PC-3 (cell line): Measurements from ENCODE around the genes CCDC77 and WNT5B.

GRCh38 chr12:189001-189416, 24.9 kb downstream of the SLC6A12 start:
- RAMPAGE, long total RNA = no peak

DNA sequence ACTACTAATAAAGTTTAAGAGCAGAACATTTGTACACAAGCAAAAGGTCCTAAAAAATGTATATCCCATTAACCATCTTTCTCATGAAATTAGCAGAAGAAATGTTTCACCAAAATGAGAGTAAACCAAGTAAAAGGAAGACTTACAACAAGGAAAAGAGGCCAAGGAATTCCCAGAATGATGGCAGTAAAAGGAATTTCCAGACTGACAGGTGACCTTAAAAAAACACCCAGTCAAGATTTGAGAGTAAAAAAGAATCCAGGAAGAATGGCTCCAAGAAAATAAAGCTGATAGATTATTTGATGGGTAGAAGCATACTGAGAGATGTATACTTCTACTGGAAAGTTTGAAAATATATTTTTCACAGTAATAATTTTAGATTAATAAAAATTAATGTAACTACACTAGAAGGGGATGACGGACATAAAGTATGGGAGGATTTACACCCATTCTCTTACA, 11.5 kb downstream of the KDM5A start:
- RAMPAGE, long total RNA = no peak

DNA sequence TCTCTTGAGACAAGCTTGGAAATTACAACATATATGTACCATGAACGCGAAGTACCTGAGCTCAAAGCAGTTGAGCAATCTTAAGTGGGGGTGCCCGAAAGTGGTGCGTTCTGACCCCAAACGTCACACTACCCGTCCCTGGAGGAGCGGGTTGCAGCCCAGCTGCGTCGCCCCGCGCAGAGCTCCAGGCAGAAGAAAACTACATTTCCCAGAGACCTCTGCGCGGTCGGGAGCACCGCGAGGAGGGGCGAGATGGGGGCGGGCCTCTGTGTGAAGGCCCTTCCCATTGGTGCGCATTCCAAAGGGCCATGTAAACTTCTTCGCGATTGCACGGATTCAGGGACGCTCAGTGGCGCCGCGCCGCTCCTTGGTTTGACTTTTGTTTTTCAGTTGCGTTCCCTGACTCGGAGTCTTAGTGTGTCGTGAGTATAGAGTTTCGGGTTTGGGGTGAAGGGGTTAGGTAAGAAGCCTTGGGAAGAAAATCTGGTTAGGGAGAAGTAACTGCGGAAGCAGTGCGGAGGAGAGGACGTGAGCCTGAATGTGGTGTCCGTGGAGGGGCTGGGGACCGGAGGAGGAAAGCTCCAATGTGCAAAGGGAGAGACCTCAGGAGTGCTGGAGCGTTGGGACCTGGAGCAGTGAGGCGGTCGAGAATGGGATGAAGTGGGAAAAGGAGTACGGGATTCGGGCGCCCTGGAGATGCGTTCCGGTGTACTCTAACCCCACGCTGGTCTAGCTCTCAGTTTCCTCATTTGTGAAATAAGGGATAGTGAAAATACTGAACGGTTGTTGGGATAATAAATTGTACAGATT, at the start of gene CCDC77:
Gene CCDC77, plus strand, starts transcription at position 382 of the 810 bp plus-strand sequence.
- RAMPAGE, long total RNA = no peak

DNA sequence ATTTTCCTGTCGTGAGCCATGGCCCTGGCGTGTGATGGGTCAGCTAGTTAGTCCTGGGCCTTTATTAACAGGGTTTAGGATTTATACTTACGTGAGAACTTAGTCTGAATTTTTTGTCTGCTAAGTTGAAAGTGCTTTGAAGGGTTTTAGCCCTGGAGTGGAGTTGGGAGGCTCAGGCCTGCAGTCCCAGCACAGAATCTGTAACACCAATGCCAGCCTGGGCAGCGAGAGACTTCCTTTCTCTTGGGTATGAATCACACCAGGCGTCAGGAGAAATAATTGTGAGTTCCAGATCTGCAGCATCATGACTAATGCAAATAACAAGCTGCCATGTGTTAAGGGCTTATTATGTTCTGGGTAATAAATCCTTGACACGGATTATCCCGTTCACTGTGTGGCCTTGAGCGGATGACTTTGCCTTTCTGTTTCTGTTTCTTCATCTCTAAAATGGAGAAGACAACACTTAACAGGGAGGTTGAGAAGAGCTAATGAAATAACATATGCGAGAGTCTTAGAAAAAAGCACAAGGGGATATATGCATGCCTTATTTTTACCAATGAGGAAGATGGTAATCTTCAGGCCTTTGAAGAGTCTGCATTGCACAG, 70.6 kb downstream of the B4GALNT3 start:
- RAMPAGE, long total RNA = no peak

DNA sequence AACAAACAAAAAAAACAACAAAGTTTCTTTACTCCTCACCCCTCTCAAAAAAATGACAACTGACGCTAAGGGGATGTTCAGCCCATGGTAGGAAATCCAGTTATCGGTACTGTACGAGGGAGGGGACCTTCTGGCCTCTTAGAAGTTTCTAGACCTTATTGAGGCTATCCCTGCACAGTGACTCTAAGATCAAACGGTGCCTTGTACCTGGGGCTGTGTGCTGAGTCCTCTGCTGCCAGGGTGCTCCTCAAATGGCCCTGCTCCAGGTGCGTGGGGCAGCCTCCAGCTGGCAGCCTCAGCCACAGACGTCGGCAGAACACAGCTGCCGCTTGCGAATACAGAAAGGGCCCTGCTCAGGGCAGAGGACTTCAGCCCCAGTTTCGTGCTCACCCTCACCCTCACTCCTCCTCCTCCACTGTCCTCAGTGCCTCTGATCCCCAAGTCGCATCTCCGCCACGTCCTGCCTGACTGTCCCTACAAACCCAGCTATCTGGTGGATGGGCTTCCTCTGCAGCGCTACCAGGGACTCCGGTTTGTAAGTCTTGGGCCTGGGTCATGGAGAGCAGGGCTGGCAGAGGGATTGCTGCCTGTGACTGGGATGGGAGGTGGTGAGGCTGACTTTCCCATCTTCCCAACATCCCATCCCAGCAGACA, 90.9 kb downstream of the B4GALNT3 start:
- RAMPAGE, long total RNA = no peak

GRCh38 chr12:570414-571446, 92.5 kb downstream of the NINJ2 start:
- RAMPAGE, long total RNA = no peak

GRCh38 chr12:661781-662579, 1.3 kb downstream of the NINJ2 start:
- RAMPAGE, long total RNA = no peak

- RAMPAGE, long total RNA = no peak
Observed at GRCh38 chr12:753314-753794, 975 bp downstream of the WNK1 start.

DNA sequence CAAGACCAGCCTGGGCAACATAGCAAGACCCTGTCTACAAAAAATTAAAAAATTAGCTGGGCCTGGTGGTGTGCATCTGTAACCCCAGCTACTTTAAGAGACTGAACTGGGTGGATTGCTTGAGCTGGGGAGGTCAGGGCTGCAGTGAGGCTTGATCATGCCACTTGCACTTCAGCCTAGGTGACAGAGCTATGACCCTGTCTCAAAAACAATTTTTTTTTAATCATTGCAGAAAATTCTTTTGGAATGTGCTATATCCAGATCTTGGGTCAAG, 12.9 kb downstream of the WNK1 start:
- RAMPAGE, long total RNA = no peak

GRCh38 chr12:816552-817091, 64.2 kb downstream of the WNK1 start:
- RAMPAGE, long total RNA = no peak

DNA sequence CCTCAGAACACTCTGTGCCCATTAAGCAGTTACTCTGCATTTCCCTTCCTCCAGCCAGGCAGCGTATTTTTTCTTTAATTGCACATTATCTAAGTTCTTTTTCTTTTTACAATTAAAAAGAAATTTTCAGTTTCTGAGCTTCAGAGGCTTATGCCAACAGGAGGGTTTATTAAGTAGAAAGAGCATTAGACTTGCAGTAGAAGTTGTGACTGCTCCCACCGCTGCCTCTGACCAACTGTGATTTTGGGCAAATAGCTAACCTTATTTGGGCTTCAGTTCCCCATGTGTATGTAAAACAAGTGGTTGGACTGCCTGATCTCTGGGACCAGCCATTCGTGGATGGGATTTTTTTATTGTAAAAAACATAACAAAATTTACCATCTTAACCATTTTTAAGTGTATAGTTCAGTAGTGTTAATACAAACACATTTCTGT, 65.8 kb downstream of the WNK1 start:
- RAMPAGE, long total RNA = no peak

- RAMPAGE, long total RNA = no peak
Observed at GRCh38 chr12:908462-909600, 40.7 kb downstream of the RAD52 start.

- RAMPAGE, long total RNA = no peak
Observed at GRCh38 chr12:958489-959314, 9.2 kb upstream of the RAD52 start.

GRCh38 chr12:1350187-1350941, 244.0 kb downstream of the FBXL14 start:
- RAMPAGE, long total RNA = no peak

DNA sequence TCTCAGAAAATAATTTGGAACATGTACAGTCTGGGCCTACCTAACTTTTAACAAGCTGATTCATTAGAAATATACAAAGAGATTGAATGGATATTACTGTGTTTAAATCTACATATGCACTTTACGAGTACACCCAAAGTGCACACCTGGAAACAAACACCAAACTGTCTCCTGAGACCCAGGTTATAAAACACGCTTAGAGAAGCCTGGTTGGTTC, 209.6 kb downstream of the FBXL14 start:
- RAMPAGE, long total RNA = no peak

DNA sequence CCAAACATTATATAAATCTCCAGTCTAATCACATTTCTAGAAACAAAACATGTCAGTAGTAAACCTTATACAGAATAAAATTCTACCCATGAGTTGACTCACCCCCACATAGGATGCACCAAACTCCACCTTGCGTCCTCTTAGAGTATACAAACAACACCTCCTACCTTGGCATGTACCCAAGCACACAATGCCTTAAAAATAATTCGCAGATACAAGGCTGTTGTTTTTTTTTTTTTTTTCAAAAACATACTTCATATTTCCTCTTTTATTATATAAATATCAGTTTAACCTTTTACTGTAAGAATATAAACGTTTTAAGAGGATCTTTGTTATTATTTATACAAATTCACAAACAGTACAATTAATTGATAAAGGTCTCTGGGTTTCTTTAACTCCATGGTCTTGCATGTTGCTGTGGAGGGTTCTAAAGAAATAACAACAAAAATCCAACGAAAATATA, 3.2 kb downstream of the FBXL14 start:
- RAMPAGE, long total RNA = no peak

- RAMPAGE, long total RNA = no peak
Observed at GRCh38 chr12:1628948-1629278, at the start of gene WNT5B. TSS of gene WNT5B (plus strand) at chr12:1629231.

DNA sequence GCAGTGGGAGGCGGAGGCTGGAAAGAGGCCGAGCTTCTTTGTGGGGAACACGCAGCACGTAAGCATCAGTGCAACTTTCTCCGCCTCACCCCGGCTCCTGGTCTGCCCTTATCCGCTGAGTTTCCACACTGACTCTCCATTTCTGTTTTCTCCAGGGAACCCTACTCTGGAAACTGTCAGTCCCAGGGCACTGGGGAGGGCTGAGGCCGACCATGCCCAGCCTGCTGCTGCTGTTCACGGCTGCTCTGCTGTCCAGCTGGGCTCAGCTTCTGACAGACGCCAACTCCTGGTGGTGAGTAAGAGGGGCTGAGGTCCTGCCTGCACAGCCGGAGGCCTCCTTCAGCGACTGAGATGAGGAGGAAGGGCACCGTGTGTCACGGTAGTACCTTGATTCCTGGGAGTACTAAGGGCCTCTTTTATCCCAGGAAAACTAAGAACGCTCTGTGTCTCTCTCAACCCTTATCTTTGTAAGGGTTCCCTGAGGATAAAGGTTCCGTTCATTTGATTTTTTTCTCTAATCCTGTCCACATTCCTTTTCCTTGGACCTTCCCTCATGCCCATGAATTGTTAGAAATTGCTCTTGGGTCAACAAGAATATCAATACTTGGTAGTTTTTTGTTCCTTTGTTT, 2.2 kb downstream of the WNT5B start:
- RAMPAGE, long total RNA = no peak

GRCh38 chr12:1634115-1634706, 5.2 kb downstream of the WNT5B start:
- RAMPAGE, long total RNA = no peak

DNA sequence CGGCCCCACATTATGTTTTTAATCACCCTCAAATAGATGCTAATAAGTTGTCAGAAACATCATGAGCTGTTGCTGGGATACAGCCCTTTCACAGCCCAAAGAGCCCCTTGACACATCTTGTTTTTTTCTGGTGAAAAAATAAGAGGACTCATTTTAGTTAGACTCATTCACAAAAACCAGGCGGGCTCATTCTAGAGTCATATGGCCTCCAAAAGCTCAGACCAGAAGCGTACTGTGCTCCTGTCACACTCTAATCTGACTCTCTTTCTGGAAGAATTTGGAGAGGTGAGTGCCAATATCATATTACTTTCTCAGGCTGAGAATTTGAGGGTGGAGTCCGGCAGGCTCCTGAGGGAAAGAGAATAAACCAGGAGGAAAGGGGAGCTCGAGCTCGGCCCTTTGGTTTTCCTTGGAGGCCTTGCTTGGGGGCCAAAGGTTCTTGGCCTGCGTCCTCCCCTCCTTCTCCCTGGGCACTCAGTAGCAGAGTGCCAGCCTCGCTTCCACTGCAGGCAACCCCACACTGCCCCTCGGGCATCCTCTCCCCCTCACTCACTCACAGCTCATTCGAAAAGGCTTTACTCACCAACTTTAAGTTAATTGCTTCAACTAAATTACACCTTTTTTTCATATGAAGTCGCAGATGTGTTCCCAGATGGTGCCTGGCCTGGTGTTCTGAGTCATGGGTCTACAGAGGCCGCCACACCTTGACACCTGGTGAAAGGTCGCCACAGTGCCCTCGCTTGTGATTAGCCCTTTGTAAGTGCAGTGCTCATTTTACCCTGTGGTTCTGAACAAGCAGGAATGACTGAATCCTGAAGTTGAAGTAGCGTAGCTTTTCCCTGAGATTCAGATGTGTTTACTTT, 20.6 kb upstream of the ADIPOR2 start:
- RAMPAGE, long total RNA = no peak